ENCODE results near the genes ATXN1 and NUP153.

DNA sequence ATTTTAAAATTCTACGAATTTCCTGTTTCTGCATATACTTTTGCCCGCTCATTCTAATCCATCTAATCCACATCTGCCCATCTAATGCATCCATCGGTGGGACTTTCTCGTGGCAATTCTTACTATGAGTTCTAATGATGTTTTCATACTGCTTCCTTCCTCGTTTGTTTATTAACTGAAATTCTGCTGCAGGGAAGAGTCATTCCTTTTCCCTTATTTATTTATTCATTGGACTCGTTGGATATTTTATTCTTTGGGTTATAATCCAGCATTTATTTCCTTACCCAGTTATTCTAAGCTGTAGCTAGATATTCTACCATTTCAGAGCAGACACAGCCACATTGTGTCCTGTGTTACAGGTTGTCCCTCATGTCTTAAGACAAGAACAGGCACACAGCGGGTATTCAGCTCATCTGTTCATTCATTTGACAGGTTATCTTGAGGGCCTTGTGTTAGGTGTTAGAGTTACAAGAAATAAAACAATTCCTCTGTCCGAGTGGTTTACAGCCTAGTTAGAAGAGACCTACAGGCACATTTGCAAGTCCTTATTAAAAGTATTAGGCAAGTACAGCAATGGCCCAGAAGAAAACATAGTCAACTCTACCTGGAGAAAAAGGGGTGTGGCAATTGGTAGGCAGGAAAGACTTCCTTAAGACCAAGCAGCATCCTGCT is 185.9 kb downstream of the ATXN1 start:
- RRBS: no CpG with 5 or more reads among the region's 8 CpGs
CAGE:
- cytosol, long polyA plus RNA: no peak
- long polyA plus RNA: no peak
- nucleus, long polyA plus RNA: no peak

DNA sequence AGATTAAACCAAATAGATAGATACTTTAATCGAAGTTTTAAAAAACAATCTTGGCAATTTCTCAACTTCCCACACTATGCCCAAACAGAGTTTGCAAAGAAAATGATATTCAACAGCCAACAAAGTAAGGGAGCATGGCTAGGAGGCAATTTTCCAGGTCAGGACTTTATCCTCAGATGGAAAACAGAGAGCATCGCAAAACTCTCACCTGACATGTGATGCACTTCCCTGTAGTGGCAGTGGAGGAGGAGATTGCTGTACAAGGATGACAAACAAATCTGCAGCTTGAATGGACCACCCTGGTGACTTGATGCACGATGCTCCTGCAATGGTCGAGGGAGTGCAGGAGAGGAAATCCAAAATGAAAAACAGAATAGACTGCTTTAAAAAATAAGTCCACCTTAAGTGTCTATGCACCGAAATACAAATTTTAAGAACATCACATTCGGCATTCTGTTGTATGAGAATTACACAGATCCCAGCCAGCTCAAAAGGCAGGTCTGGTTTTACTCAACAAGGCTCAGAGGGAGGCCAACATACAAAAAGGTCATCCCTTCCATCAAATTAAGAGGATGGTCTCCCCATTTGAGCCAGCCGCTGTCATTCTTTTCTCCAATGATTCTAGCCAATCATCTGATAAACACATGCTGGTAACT is 8.1 kb downstream of the ATXN1 start:
- RRBS: no CpG with 5 or more reads among the region's 7 CpGs
CAGE:
- cytosol, long polyA plus RNA: no peak
- long polyA plus RNA: no peak
- nucleus, long polyA plus RNA: no peak

DNA sequence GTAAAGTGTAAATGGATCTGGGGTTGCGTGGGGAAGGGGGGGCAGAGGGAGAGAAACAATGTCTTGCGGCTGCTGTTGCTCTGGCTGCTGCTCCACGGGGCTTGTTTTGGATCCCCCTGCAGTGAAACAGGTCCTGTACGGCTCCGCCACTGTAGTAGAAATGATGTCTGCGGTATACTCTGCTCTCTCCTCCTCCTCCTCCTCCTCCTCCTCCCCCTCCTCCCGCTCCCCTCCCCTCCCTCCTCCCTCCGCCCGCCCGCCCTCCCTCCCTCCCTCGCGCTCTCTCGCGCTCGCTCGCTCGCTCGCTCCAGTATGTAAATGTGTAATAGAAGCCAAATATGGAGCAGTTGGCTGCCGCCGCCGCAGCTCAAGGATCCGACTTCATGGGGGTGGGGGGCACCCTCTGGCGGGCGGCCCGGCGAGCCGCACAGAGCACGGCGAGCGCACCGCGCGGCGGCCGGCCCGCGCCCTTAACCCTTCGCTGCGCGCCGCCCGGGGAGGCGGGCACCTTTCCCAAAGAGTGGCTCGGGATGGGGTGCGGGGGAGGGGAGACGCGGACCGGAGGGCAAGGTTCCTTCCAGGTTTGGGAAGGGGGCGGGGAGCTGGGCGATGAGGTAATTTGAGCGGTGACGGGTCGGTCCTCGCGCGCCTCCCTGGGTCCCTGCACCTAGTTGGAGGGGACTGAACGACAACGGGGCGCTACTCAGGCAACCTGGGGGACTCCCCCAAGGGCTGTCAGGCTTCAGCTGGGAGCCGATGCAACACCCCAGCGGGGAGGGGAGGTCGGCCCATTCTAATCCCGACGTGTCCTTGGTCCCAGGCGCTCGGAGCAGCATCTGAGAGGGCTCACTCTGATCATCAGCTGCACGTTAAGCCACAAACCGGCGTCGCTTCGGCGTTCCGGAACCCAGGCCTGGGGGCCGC is at the start of gene ATXN1:
ATXN1 (minus strand) TSS at position 162 of the 924 bp plus-strand sequence.
- RRBS: 1% methylated on average over 26 of the region's 74 CpGs
CAGE:
- cytosol, long polyA plus RNA: start-site peak on the minus strand centred at position 178 of the sequence, 19 bp wide, 23 reads
- long polyA plus RNA: start-site peak on the minus strand centred at position 173 of the sequence, 68 bp wide, 30 and 33 reads in 2 replicates
- nucleus, long polyA plus RNA: start-site peak on the minus strand centred at position 193 of the sequence, 28 bp wide, 43 reads

DNA sequence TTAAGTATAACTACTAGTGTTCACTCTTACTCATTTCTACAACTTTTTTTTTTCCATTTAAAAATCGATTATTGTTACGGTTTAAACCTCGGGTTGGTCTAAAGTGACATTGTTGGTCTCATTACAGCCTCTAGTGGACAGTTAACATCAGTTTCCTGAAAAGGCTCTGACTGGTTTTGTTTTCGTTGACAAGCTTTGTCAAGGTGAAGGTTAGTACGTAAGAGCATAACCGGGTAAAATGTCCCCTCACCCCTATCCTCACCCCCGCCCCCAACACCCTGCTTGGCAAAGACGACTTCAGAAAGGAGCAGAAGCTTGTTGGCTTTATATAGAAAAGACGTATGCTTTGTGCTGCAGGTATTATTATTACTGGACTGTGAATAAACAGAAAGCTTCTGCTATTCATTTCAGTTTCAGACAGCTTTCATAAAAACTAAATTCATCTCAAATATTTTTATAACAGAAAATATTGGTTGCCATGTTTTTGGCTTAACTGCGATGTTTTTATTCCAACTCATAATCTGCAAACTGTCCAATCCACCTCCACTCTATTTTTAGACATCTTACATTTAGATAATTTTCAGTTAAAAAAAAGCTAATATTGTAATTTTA is 1.9 kb upstream of the ATXN1 start:
- RRBS: no CpG with 5 or more reads among the region's 10 CpGs
CAGE:
- cytosol, long polyA plus RNA: no peak
- long polyA plus RNA: no peak
- nucleus, long polyA plus RNA: no peak

DNA sequence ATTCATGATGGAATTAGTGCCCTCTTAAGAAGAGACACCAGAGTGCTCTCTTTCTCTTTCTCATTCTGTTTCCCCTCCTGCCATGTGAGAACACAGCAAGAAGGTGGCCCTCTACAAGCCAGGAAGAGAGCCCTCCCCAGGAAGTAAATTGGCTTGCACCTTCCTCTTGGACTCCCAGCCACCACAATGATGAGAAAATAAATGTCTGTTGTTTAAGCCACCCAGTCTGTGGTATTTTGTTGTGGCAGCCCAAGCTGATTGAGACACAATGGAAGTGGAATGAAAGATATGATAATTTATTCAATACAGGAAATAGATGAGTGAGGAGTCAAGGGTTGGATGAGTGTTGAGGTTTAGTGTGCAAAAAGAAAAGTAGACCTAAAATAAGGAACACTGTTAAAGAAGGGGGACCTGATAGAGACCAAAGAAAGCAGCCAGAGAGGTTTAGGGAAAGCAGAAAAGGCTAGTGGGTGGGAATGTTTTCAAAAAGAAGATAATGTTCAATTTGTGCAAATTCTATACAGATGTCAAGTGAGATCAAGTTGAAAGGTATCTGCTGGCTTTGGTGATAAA is 26.0 kb upstream of the ATXN1 start:
CAGE:
- cytosol, long polyA plus RNA: no peak
- long polyA plus RNA: no peak
- nucleus, long polyA plus RNA: no peak

DNA sequence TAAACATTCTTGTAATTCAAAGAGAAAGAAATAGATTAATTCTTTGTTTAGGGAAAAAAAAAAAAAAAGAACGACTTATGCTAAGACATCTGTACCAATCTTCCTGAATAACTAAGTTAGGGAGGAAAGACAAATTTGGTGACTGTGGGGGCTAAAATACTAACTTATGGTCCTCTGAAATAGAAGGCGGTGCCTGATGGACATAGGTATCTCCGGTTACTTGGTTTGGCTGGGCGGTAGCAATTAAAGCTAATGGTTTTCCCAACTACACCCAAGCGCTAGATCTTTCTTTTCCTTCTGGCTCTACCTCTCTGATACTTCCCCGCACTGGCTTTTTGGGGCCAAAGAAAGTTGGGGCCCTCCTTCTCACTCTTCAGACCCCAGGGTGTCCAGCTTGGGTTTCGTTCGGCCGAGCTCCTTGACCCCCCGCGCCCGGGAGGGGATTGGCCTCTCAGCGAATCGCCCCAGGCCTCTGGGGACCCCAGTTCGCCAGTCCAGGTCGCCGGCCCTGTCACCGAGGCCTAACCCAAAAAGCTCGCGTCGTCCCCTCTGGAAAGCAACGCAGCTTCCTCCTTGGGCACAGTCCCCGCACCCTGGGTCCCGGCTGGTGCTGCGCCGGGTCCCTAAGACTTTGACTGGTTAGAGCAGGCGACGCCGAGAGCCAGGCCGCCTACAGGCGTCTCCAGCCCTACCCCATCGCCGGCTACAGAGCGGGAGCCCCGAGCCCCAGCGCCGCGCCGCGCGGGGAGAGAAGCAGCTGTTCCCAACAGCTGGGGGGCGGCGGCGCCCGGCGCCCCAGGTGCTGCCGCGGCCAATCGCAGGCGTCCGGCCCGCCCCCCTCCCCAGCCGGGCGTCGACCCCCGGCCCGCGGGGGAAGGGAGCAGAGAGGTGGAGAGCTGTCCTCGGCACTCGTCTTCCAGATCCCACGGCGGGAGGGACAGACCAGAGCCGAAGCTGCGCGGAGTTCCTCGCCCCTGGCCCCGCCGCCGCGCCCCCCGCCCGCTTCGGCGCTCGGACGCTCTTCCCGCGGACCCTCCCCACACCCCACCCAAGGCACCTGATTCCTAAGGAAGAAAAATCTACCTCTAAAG is 709 bp upstream of the RBM24 start:
- RRBS: 1% methylated on average over 30 of the region's 78 CpGs
CAGE:
- cytosol, long polyA plus RNA: no peak
- long polyA plus RNA: no peak
- nucleus, long polyA plus RNA: no peak

- RRBS: no CpG with 5 or more reads among the region's 37 CpGs
CAGE:
- cytosol, long polyA plus RNA: no peak
- long polyA plus RNA: no peak
- nucleus, long polyA plus RNA: start-site peak on the minus strand at chr6:17706751-17706763, 20 reads; start-site peak on the minus strand at chr6:17706817-17706900, 102 reads
These were observed at the start of gene NUP153 for GRCh38 chr6:17706714-17706990. Gene NUP153, minus strand, starts transcription at chr6:17706925.

DNA sequence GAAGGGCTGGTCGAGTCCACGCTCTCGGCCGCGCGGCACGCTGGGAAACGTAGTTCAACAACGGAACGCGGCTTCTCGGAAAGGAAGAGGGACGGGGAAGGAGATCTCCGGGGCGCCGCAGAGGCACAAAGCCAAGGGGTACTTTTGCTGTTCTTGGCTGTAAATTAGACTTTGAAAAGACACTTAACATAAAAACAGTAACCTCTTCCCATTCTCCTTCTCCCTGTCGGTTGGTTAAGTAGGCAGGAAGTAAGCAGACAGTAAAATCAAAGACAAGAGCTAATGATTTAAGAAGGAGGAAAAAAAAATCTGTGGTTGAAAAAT is 228 bp upstream of the NUP153 start:
- RRBS: no CpG with 5 or more reads among the region's 17 CpGs
CAGE:
- cytosol, long polyA plus RNA: no peak
- long polyA plus RNA: no peak
- nucleus, long polyA plus RNA: no peak

DNA sequence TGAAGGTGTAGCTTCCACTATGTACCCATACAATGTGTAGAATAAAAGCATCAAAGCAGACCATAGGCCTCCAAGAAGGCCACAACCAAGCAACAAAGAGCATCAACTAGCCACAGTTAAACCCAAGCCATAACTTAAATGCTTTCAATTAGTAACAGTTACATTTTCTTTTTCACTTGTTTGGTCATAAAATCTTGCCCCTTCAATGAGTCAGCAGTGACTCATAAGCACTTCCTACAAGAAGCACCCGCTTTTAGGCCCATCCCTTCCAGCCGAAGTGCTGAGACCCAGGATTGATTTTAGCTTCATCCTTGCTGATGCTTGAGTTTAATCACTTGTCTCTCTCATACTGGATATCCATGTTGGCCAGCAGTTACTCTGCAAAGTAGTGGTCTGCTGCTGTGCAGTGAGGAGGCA is 8.3 kb upstream of the NUP153 start:
- RRBS: no CpG with 5 or more reads among the region's 2 CpGs
CAGE:
- cytosol, long polyA plus RNA: no peak
- long polyA plus RNA: no peak
- nucleus, long polyA plus RNA: no peak

DNA sequence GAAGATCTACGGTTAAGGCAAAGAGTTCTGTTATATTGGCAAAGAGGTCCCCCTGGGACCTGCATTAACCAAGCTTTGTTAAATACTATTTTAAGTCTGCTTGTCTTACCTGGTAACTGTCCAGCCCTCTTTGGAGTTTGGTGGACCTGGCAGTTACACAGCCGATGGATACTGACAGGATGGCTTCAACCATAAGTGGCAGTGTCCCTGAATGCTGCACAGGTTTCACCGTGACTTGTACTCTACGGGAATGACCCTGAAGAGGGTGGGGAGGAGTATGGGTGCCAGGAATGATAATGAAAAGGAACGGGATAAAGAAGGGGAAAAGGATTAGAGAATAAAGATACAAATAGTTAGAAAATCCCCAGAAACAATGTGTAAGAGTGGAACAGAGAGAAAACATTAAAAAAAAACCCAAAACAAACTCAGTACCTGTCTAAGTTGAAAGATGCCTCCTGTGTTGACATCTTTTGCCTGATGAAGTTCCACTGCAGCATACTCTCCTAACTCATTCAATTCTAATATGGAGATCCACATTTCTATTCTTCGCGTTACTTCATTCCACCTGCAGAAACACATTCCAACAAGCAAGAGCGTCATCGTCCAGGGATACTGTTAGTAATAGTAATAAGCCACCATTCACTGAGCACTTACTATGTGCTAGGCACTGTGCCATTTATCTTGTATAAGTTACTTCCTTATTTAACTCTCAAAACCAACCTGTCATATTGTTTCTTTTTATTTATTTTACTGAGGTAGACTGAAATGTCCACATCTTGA is 87.6 kb upstream of the NUP153 start:
- RRBS: no CpG with 5 or more reads among the region's 9 CpGs
CAGE:
- cytosol, long polyA plus RNA: no peak
- long polyA plus RNA: no peak
- nucleus, long polyA plus RNA: no peak

GRCh38 chr6:17940434-17940848 is 47.0 kb downstream of the KIF13A start:
- RRBS: no CpG with 5 or more reads among the region's 1 CpG
CAGE:
- cytosol, long polyA plus RNA: no peak
- long polyA plus RNA: no peak
- nucleus, long polyA plus RNA: no peak

- RRBS: under 1% methylated on average over 11 of the region's 59 CpGs
CAGE:
- cytosol, long polyA plus RNA: no peak
- long polyA plus RNA: no peak
- nucleus, long polyA plus RNA: no peak
These were observed 668 bp downstream of the KIF13A start for GRCh38 chr6:17986560-17987374.

DNA sequence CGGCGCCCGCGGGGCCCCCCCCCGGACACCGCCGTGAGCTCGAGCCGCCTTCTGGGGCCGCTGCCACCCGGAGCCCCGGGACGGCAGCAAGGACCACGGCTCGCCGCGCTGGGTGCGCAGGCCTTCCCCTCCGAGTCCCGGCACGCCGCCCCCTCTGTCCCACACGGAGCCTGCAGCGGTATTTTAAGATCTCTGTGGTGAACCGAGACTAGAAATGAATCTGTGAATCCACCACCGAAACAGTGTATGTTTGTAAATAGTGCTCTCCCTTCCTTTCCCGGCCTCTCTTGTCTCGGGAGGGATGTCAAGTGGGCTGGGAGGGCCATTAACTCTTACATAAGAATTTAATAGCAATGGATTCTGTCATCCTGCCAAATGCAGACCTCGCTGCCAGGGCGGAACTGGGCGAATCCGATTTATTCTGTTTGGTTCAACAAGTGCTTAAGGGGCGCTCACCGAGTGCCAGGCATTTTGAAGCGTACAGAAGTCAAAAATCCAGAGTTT is 614 bp upstream of the KIF13A start:
- RRBS: 1% methylated on average over 17 of the region's 35 CpGs
CAGE:
- cytosol, long polyA plus RNA: no peak
- long polyA plus RNA: no peak
- nucleus, long polyA plus RNA: no peak

GRCh38 chr6:17988501-17988806 is 1.0 kb upstream of the KIF13A start:
- RRBS: no CpG with 5 or more reads among the region's 12 CpGs
CAGE:
- cytosol, long polyA plus RNA: no peak
- long polyA plus RNA: no peak
- nucleus, long polyA plus RNA: no peak

DNA sequence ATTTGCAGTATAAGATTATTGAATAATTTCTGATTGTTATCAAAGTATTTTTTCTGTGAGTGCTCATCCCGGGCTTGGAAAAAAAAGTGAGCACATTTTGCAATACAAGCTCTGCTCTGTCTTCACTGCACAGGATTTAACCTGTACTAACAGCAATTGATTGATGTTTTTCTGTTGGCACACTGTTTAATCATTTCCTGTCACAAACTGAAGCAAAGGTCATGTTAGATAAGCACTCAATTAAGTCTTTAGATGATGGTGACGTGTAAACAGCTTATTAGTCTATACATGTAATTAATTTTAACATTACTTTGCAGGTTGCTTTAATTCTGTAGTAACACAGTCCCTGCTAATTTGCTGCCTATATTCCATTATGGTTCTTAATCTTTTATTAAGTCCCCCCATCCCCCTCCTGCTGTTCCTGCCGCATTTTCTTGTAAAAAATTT is 65.6 kb downstream of the NHLRC1 start:
- RRBS: no CpG with 5 or more reads among the region's 3 CpGs
CAGE:
- cytosol, long polyA plus RNA: no peak
- long polyA plus RNA: no peak
- nucleus, long polyA plus RNA: no peak

- RRBS: 3% methylated on average over 4 of the region's 43 CpGs
CAGE:
- cytosol, long polyA plus RNA: no peak
- long polyA plus RNA: no peak
- nucleus, long polyA plus RNA: no peak
These were observed 12.8 kb upstream of the DEK start for GRCh38 chr6:18277124-18277589.

GRCh38 chr6:19803405-19804053 is 33.6 kb upstream of the ID4 start:
- RRBS: no CpG with 5 or more reads among the region's 7 CpGs
CAGE:
- cytosol, long polyA plus RNA: no peak
- long polyA plus RNA: no peak
- nucleus, long polyA plus RNA: no peak

- RRBS: no CpG with 5 or more reads among the region's 9 CpGs
CAGE:
- cytosol, long polyA plus RNA: no peak
- long polyA plus RNA: no peak
- nucleus, long polyA plus RNA: no peak
These were observed 31.8 kb upstream of the ID4 start for GRCh38 chr6:19805131-19806004.

DNA sequence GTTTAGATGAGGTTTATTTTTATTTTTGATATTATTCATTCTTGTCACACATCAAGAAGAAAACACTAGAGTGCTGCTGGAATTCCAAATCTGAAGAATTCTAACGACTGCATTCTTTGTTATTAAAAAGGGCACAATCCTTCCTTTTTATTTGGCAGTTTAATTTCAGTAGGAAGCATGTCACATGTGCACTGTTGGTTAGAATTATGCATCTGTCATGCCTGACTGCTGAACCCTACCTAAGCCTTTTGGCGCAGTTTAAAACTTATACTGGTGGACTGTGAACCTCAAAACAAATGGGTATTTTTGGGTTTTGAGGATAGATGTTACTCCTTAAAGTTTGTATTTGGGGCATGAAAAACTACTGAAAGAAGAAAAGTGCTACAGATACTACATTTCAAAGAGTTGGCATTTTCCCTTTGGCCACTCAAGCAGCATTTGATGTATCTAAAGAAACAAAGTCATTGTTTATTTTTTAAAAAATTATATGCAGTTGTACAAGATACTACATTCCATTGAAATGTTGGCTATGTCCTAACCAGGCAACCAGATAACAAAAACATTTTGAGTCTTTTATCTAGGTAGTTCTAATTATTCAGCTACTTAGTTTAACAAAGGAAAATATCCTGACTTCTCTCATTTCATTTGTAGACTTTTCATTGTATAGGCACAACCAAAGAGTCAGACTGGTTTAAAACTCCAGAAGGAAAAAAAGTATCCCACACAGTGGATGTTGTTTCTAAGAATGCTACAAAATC is 4.2 kb downstream of the ID4 start:
- RRBS: no CpG with 5 or more reads among the region's 2 CpGs
CAGE:
- cytosol, long polyA plus RNA: no peak
- long polyA plus RNA: no peak
- nucleus, long polyA plus RNA: no peak

DNA sequence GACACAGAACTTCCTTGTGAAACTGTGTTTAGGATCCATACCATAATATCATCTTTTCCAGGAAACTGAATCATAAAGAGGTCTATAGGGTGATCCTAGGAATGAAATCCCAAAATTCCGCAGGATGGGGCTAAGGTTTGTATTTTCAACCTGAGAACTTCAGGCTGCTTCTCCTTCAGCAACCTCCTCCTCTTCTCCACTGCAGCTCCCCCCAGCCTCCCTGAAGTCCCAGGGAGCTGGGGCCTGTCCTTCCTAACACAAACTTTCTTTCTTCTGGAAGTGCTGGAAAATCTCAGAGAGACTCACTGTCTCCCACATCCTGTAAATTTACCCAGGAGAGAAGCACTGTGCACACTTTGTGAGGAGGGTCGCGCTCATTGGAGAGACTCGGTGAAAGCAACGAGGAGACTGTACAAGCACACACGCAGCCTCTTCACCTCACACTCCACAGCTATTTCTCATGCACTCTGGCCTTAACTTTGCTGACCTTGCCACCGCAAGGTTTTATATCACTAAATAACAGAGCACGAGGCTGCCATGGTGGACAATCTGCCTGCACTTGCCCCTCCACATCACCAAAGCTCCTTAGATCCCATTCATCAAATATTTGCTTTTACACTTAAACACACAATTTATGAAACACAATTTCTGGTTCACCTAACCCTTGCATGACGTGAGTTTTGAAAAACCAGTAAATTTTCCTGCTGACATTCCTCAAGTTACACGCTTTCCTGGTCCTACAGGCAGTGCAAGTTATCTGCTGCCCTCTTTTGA is 14.3 kb downstream of the ID4 start:
- RRBS: no CpG with 5 or more reads among the region's 10 CpGs
CAGE:
- cytosol, long polyA plus RNA: no peak
- long polyA plus RNA: no peak
- nucleus, long polyA plus RNA: no peak

Measured in H1 (cell line).